ENCODE measurements around the genes SHMT1 and MFAP4.

- PRO-cap, result no peak
Measured at GRCh38 chr17:18316032-18316714, 1.1 kb downstream of the SMCR8 start.

GRCh38 chr17:18316951-18317369, 1.9 kb downstream of the SMCR8 start:
- PRO-cap, result no peak

DNA sequence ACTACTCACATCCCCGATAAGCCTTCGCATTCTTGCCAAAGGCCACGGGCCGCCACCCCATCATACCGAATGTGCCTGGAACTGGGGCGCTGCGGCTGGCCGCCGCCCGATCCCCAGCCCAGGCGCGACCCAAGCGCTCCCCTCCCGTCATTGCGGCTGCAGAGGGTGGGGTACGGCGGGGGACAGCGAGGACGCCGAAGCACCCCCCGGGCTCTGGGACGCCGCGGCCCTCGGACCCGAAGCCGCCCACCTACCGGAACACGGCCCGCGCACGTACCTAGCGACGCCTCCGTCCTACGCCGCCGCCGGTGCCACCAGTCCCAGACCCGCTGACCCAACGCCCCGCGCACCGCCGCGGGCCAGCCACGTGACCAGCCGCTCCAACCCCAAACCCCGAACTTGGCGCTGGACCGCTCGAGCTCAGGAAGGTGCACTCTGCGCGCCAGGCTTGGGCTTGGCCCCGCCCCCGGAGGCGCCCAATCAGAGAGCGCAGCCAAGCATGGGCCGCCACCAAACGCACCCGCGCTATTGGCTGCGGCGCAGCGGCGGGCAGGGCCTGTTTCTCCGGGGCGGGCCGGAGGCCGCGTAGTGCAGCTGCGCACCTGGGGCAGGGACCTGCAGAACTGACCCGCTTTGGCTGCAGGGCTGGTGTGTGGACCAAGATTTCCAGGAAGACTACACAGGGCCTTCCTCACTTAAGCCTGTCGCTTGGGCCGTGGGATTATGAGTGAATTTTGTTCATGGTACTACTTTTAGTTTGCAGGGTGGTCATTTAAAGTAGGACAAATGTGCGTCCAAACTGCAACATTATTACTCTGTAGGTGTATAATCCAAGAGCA, at the start of gene SHMT1:
TSS of gene SHMT1 (minus strand) at position 456 of the 839 bp plus-strand sequence.
- PRO-cap, result bidirectional peak, plus-strand start at position 620 of the sequence, minus-strand start at position 401 of the sequence

DNA sequence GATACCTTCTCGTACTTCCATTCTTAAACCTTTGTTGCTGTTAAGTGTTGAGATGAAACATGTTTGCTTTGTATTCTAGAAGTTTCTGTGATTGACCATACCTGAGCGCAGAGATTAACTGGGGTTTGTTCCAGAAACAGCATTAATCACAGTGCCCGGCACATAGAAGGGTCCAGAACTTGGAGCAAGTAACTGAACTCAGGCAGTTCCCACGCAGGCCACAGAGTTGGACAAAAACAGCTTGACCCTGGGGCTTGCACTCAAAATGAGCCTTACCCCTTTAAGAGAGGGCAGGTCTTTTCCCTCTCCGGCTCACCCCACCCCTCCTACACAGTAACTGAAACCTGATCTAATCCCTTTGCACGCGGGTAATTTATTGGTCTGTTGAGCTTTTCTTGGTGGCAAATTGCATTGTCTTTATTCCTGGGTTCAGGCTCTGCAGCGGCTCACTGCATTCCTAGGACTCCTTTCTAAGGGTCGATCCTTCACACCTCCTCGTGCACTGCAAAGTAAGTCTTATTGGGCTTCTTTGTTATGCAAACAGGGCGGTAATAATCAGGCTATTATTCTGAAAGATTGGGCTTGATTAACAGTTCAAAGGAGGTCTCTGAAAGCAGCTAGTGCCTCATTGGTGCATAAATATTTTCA, 74.8 kb downstream of the TBC1D28 start:
- PRO-cap, result bidirectional peak, plus-strand start at position 420 of the sequence, minus-strand start at position 267 of the sequence

GRCh38 chr17:18949516-18950182, 2.3 kb upstream of the SLC5A10 start:
- PRO-cap, result no peak

- PRO-cap, result no peak
Measured at GRCh38 chr17:18950880-18951243, 1.1 kb upstream of the SLC5A10 start.

DNA sequence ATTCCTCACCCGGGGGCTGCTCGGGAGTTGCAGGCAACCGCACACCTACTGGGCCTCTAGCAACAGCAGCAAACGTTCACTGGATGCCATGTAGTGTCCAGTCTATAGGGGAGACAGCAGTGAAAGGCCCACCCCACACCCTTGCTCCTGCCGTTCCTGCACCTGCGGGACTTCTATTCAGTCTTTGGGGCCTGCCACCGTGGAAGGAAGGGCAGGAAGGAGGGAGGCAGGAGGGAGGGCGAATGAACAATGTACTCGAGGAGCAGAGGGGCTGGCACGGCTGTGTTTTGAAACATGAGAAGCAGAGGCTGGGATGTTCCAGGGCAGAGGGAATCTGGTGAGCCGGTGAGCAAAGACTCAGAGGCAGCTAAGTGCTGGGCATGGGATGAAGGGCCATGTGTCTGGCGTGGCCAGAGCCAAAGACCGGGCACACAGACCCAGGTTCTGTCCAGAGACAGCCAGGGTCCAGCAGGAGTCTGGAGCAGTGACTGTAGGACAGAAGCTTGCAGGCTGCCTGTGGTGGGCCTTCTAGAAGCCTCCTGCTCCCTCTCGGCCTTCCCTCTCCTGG, 15.3 kb downstream of the SLC5A10 start:
- PRO-cap, result bidirectional peak, plus-strand start at position 360 of the sequence, minus-strand start at position 147 of the sequence

GRCh38 chr17:18969194-18970106, 17.5 kb downstream of the SLC5A10 start:
- PRO-cap, result no peak

DNA sequence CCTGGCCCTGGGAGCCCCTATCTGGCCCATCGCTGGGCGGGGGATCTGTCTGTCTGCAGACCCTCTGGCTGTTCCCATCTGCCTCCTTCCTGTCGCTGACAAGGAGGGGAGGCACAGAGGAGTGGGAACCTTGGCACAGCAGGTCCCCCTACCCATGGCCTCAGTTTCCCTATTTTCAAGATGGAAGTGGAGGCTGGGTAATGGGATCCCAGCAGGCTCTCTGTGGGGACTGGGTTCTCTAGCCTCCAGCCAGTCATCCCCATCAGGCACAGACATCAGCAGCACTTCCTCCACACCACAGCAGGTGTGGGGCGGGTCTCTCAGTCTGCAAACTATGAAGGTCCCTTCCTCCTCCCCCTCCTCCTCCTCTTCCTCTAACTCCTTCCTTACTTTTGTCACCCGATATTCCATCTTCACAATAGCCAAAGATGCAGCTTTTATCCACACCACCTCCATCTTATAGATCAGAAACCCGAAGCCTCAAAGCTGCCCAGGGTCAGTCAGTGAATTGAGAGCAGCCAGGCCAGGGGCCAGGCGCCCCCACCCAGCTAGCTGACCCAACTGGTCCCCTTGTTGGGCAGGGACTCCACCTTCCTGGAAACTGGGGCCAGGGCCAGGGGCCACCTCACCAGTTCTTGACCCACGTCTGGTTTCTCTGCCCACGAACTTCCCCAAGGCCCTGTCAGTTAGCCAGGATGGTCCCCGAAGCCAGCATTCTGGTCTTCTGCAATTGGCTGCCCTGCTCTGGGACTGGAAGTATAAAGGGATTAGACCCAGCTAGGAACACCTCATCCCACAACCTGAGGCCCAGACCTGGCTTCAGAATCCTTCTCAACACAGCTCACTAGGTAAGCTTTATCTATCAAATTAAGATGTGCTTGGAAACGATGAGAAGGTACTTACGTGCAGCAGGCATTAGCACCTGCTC, 2.5 kb downstream of the FAM83G start:
- PRO-cap, result no peak

GRCh38 chr17:19263329-19263933, 26.3 kb downstream of the EPN2 start:
- PRO-cap, result no peak

- PRO-cap, result no peak
Measured at GRCh38 chr17:19305930-19306991, 56.3 kb downstream of the B9D1 start.

- PRO-cap, result bidirectional peak, plus-strand start at chr17:19387366, minus-strand start at chr17:19387190; unidirectional peak, minus-strand start at chr17:19387782; unidirectional peak, minus-strand start at chr17:19387820
Measured at GRCh38 chr17:19387059-19387987, at the start of gene MFAP4. TSS of gene MFAP4 (minus strand) at chr17:19387190.

GRCh38 chr17:19457665-19458353, 46.8 kb downstream of the RNF112 start:
- PRO-cap, result bidirectional peak, plus-strand start at chr17:19458103, minus-strand start at chr17:19457898

DNA sequence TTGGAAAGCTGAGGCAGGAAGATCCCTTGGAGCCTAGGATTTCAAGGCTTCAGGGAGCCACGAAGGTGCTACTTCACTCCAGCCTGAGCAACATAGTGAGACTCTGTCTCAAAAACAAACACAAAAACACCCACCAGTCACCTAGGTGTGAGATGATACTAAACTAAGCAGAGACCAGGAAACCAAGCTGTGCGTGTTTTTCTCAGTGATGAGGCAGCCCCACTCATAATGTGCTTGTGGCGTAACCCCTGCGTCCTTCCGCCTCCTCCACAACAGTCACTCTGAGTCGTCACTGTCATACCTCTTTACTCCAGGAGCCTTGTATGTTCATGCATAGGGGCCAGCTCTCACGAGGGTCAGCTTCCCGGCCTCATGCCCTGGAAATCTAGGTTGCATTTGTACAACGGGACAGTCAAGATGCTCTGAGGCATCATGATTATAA, 31.1 kb upstream of the SLC47A1 start:
- PRO-cap, result no peak

GRCh38 chr17:19534040-19534794, 563 bp downstream of the SLC47A1 start:
- PRO-cap, result unidirectional peak, minus-strand start at chr17:19534300

GRCh38 chr17:19719105-19719795, 2.9 kb upstream of the SLC47A2 start:
- PRO-cap, result no peak

GRCh38 chr17:19724454-19725333, 8.3 kb upstream of the SLC47A2 start:
- PRO-cap, result no peak

GRCh38 chr17:19736089-19736788, 11.9 kb downstream of the ALDH3A1 start:
- PRO-cap, result no peak

DNA sequence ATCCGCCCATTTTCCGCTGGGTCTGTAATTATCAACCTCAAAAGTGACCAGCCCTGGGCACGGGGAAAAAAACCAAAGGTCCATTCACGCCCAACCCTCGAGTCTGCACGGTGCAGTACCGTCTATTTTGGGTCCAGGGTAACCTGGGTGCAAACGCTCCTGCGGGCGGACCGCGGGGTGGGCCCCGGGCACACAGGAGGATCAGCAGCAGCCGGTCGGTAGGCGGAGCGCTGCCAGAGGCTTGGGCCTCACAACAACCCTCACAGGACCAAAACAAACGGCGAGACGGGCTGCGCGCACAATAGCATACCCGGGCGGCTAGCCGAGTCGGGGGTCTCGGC, 859 bp downstream of the ULK2 start:
- PRO-cap, result bidirectional peak, plus-strand start at position 271 of the sequence, minus-strand start at position 274 of the sequence

- PRO-cap, result no peak
Measured at GRCh38 chr17:19966253-19967015, 11.2 kb downstream of the AKAP10 start.

All from H9 (cell line).